ENCODE measurements around a stretch of chr6.

GRCh38 chr6:111127486-111128010 is 40.2 kb downstream of the SLC16A10 start:
- PRO-cap, 5 experiments = no peak in any of the 5 experiments
- RAMPAGE, long total RNA, 2 experiments = no peak in any of the 2 experiments
- RRBS = no CpG with 5 or more reads among the region's 6 CpGs

DNA sequence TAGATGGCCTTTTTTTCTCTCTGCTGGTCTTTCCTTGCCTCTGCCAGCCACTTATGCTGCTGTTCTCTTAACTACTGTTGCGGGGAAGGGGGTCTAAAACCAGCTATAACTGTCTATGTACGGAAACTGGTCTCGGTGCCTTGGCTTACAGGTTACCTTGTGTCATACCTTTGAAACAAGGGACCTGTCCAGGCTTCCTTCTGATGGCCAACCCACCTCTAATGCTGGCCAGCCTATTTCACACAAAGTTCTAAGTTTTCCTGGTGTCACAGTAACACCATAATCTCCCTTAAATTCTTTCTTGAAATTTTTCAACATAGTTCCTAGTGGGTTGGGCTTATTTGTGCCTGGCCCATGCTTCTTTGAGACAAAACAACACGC is 30.0 kb downstream of the MFSD4B start:
- PRO-cap, 5 experiments = no peak in any of the 5 experiments
- RAMPAGE, long total RNA, 2 experiments = no peak in any of the 2 experiments
- RRBS = no CpG with 5 or more reads among the region's 4 CpGs

- PRO-cap, 5 experiments = no peak in any of the 5 experiments
- RAMPAGE, long total RNA, 2 experiments = no peak in any of the 2 experiments
- RRBS = no CpG with 5 or more reads among the region's 3 CpGs
Measured at GRCh38 chr6:111478072-111478537, 4.9 kb downstream of the REV3L start.

DNA sequence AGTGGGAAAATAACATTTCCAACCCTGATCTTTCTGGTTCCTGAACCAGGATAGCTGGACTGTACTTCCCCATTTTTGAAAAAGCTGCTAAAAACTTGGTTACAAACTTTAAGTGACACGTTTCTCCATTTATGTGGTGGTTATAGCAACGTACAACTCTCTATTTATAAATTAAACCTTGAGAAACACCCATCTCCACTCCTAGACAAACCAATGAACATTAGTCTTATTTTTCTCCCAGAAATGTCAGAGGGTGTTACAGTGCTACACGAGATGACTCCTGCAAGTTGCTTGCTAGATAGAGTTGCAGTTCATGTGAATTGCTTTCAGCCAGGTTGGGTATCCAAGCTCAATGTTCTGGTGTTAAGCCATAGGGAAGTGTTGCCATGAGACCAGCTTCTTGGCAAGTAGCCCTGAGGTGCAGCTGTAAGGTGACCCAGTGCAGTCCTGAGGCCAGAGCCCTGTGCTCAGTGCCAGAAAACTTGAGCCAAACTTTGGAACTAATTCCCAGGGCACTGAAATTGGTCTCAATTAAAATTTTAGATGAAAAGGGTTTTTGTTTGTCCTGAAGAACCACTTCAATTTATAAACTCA is 51.3 kb upstream of the REV3L start:
- PRO-cap, 5 experiments = no peak in any of the 5 experiments
- RAMPAGE, long total RNA, 2 experiments = no peak in any of the 2 experiments
- RRBS = no CpG with 5 or more reads among the region's 3 CpGs

DNA sequence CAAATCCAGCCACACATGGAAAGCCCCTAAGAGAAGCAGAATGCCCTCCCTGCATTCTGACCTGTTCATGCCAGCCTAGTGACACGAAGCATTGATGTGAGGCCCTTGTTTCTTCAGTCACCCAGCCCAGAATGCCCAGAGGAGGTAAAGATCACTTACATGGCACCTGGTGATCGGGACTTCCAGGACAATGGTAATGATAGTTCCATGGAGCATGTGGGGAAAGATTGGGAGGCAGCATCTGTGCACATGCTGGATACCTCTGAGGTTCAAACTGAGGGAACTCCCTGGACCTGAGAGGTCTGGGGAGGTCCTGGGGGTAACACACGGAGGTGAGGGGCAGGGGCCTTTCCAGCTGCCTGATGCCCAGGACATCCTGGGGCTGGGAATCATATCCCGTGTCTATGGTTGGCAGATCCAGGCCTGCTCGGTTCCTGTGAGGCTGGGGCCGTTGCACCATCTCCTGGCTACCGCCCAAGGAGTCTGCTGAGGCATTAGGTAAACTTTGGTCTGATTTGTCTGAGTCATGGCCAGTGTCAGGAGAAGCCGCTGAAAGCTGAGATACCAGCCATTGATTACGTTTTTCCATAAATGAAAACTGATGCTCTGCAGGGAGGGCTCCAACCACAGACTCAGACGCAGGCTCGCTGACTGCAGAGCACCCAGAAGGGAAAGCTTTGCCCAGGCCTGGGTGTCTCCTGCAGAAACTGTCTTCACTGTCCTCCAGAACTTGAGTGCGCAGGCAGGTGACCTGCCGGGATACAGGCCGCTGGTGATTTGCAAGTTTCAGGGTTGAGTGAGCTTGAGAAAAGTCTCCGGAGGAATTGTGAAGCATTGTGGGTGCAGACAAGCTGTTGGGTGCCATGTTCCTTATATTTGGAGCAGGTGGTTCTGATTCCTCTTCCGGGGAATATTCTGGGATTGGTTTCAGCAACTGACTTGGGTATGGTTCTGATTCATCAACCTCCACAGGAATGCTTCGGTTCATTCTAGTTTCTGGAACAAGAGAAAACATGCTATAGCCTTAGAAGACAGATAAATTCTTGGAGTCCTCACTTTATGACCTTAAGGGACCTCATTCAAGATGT is 14.2 kb downstream of the TRAF3IP2 start:
- PRO-cap, 5 experiments = peak in 3 of 5 experiments; most common plus-strand start position 590 of the sequence (in 2); most common minus-strand start position 364 of the sequence (in 2)
- RAMPAGE, long total RNA, 2 experiments = no peak in any of the 2 experiments
- RRBS = 86% methylated on average over 4 of the region's 17 CpGs

- PRO-cap, 5 experiments = no peak in any of the 5 experiments
- RAMPAGE, long total RNA, 2 experiments = no peak in any of the 2 experiments
- RRBS = no CpG with 5 or more reads among the region's 5 CpGs
Measured at GRCh38 chr6:111603016-111603503, 2.6 kb downstream of the TRAF3IP2 start.

DNA sequence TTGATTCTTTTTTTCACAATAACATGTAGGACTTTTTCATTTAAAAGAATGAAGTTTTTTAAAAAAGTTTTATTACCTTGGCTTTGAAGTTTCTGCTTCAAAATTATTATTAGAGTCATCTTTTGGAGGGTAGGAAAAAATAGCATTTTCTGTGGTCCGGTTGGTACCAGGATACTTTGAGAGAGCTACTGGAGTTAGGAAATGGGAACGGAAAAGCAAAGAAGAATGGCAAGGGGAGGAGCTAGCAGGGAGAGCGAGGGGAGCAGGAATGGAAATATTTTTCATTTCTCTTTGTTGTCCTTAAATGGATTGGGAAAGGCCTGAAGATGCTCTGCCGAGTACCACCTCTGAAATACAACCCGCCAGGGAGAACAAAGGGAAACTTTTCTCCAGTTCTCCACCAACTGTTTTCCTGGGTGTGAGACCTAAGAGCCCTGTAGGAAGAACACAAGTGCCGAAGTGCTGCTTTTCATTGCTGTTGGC is 3.3 kb upstream of the TRAF3IP2 start:
- PRO-cap, 5 experiments = no peak in any of the 5 experiments
- RAMPAGE, long total RNA, 2 experiments = no peak in any of the 2 experiments
- RRBS = no CpG with 5 or more reads among the region's 6 CpGs

DNA sequence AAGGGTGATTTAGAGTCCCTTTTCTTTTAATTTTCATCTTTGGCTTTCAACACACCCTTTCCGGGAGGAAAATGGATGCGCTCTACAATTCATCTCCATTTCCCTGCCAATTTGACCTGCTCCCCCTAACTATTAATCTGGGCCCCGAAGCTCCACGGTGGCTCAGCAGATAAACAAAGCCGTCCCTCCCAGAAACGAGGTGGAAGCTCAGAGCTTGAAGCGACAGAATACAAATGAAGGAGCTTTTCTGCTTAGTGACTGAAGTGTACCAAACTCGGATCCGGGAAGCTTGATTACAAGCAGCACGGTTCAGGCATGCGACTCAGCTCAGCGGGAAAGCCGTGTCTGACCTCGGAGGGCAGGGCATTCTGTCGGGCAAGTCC is 80.4 kb upstream of the TRAF3IP2 start:
- PRO-cap, 5 experiments = no peak in any of the 5 experiments
- RAMPAGE, long total RNA, 2 experiments = no peak in any of the 2 experiments
- RRBS = no CpG with 5 or more reads among the region's 15 CpGs

DNA sequence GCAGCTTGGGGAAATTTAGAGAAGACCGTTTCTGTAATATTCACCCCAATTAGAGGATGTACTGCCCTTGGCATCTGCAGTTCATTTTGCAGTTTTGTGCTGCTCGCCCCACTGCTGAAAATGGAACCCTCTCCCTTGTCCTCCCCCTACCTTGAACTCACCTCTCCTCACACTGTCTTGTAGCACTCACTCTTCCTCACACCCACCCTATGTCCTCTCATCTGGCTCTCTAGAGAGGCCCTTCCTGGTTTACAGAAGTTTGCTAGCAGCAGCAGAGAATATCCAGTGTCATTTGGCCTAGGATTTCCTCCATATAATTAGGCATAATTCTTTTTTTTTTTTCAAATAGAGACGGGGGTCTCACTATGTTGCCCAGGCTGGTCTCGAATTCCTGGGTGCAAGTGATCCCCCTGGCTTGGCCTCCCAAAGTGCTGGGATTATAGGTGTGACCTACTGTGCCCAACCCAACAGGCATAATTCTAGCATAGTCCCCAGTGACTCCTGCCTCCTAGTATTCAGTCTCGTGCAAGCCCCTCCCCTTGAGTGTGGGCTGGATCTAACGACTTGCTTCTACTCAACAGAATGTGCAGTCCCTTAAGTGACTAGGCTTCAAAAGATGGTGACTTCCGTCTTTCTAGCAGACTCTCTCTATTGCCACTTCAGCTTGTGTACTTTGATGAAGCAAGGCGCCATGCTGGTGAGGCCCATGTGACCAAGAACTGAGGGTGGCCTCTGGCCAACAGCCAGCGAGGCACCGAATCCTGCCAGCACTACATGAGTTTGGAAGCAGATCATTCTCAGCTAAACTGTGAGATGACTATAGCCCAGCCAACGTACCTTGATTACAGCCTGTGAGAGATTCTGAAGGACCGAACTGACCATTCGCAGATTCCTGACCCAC is 109.5 kb upstream of the TRAF3IP2 start:
- PRO-cap, 5 experiments = no peak in any of the 5 experiments
- RAMPAGE, long total RNA, 2 experiments = no peak in any of the 2 experiments
- RRBS = no CpG with 5 or more reads among the region's 13 CpGs

GRCh38 chr6:111731176-111731830 is 125.6 kb upstream of the TRAF3IP2 start:
- PRO-cap, 5 experiments = no peak in any of the 5 experiments
- RAMPAGE, long total RNA, 2 experiments = no peak in any of the 2 experiments
- RRBS = no CpG with 5 or more reads among the region's 7 CpGs

- PRO-cap, 5 experiments = no peak in any of the 5 experiments
- RAMPAGE, long total RNA, 2 experiments = no peak in any of the 2 experiments
- RRBS = no CpG with 5 or more reads among the region's 11 CpGs
Measured at GRCh38 chr6:111799530-111800179, 73.6 kb downstream of the FYN start.

DNA sequence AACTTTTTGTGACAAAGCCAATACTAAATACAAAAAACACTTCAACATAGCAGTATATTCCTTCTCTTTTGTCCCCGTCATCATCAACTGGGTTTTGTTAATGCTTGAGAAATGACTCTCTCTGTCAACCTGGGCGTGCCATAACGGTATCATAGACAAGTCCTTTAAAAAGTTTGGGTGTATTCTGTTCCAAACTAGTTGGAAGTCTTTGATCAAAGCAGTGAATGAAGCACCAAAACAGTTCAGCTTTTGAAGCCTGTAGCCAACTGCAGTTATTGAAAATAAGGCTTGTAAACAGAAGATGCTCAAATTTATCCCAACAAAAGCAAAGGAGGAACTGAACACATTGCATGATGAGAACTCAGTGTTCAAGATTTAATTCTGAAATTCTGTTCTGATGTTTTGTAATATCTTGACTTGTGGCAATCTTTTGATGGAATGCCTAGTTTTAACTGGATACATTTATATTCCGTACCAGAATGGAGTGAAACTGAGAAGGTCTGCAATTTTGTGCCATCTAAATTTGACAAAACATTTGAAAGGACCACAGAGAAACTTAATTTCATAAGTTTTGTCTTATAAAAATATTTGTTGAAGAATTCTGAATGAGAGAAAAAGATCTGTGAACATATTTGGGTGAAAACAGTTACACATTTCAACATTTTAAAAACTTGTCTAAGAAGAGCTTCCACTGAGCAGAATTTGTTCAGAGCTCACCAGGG is 17.6 kb downstream of the FYN start:
- PRO-cap, 5 experiments = no peak in any of the 5 experiments
- RAMPAGE, long total RNA, 2 experiments = no peak in any of the 2 experiments
- RRBS = no CpG with 5 or more reads among the region's 4 CpGs

DNA sequence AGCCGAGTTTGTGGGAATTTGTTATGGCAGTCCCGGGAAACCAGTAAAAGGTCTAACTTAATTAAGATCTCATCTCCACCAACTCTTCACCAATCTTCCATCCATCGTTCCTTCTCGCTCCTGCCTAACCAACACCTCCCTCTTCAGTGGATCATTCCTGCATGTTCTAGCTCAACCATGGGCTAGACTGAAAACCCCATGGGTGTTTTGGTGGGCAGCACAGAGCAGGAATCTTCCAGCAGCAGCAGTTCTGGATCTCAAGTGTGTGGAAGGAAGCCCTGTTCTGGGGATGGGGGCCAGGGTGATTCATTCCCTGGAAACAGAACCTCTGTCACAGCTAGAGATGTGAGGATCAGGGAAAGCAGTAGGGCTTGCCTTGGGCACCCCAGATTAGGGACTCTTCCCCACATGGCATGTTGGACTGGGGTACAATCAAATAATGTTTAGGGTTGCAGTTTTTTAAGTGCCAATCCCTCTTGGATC is 13.0 kb downstream of the FYN start:
- PRO-cap, 5 experiments = no peak in any of the 5 experiments
- RAMPAGE, long total RNA, 2 experiments = no peak in any of the 2 experiments
- RRBS = no CpG with 5 or more reads among the region's 4 CpGs

DNA sequence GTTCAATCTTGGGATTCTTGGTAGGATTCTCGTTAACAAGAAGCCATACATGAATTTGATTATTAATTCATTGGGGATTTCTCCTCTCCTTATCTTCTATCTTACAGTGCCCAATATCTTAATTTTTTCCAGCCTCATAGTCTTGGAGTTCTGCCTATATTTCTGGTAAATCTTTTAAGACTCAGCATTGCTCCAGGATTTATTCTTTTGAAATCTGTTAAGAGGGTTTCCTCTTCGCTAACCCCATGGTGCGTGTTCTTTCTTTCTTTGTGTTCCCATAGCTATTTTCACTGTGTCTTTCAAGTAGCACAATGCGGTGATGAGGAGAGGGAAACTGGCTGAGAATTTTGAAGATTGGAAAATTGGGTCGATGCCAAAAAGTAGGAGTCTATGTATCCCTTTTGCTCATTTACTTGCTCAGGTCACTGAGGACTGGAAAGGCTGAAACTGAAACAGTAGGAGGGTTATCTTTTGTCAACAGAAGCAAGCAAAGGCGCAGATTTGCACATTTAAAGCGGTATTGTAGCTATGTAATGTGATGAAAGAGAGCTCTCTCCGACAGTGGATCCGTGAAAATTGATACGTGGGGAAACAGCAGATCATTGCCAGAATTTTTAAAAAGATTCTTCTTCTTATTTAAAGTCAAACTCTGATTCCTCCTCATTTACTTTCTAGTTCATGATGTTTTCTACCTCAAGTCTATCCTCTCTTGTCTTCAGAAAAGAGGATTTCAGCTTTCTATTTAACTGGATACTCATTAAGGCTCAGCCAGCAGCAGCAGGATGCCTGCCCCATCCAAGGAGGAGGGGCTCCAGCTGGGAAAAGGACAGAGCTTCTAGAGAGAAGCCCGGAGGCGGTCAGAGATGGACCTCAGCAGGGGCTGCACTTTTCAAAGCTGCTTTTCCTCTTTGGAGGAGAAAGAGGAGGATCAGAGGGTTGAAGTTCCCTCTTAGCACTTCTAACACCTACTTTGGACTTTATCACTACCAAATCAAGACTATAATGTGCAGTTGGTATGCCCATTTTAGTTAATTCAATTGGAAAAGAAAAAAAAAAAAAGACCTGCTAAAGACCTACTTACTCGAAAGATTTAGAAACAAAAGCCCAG is 15.8 kb upstream of the FYN start:
- PRO-cap, 5 experiments = no peak in any of the 5 experiments
- RAMPAGE, long total RNA, 2 experiments = no peak in any of the 2 experiments
- RRBS = no CpG with 5 or more reads among the region's 13 CpGs

GRCh38 chr6:111973938-111974273 is 80.0 kb upstream of the CCN6 start:
- PRO-cap, 5 experiments = no peak in any of the 5 experiments
- RAMPAGE, long total RNA, 2 experiments = no peak in any of the 2 experiments

- PRO-cap, 5 experiments = no peak in any of the 5 experiments
- RAMPAGE, long total RNA, 2 experiments = no peak in any of the 2 experiments
- RRBS = no CpG with 5 or more reads among the region's 17 CpGs
Measured at GRCh38 chr6:111996944-111997532, 56.9 kb upstream of the CCN6 start.

DNA sequence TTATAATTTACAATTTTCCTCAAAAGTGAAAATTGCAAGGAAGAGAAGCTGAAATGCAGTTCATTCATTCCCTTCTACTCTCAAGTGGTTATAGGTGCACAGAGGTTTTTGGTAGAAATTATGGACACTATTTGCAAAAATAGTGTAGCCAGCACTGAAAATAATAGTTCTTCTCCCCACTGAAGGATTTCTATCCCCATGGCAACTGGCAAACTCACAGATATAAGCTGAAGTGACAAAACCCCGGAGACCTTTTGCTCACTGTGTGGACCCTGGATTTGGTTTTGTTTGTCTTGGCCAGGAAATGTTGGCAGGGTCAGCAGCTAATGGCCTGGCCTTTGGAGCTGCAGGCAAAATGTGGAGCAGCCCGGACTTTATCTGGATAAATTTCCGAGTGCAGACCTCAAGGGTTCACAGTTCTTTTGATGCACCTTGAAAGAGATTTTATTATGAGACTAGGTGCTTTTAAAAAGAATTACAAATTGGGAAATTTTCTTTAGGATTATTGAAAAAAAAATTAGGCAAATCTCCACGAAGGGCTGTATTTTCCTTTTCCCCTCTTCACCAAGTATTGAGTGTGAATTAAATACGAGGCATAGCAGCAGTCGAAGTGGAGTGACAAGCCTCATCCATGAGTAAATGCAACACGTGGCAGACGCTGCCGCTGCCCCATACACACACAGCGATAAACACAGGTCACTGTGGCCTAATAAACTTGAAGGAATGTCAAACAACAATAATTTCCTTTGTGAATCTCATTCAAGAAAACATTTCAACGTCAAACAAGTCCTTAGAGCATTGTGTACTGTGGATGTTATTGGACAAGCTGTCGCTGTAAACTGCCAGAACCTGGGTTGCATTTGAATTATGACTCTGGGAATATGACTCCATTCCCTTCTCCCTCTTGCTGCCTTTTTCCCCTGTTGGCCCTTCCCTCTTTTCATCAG is 35.2 kb upstream of the CCN6 start:
- PRO-cap, 5 experiments = peak in 1 of 5 experiments; most common plus-strand start position 865 of the sequence (in 1)
- RAMPAGE, long total RNA, 2 experiments = no peak in any of the 2 experiments
- RRBS = no CpG with 5 or more reads among the region's 12 CpGs

DNA sequence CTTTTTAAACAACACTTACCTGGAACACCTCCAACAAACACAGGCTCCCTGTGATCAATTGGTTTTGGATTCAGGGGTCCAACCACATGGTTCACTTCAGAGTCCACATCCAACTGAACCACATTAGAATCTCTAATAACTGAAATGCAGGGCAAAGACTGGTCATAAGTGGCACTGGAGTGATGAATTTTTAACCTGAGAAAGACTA is 26.6 kb downstream of the FAM229B start:
- PRO-cap, 5 experiments = peak in 1 of 5 experiments; most common plus-strand start position 154 of the sequence (in 1)
- RAMPAGE, long total RNA, 2 experiments = no peak in any of the 2 experiments

GRCh38 chr6:112688631-112689385 is 341.7 kb downstream of the RFPL4B start:
- PRO-cap, 5 experiments = no peak in any of the 5 experiments
- RAMPAGE, long total RNA, 2 experiments = no peak in any of the 2 experiments
- RRBS = no CpG with 5 or more reads among the region's 24 CpGs

DNA sequence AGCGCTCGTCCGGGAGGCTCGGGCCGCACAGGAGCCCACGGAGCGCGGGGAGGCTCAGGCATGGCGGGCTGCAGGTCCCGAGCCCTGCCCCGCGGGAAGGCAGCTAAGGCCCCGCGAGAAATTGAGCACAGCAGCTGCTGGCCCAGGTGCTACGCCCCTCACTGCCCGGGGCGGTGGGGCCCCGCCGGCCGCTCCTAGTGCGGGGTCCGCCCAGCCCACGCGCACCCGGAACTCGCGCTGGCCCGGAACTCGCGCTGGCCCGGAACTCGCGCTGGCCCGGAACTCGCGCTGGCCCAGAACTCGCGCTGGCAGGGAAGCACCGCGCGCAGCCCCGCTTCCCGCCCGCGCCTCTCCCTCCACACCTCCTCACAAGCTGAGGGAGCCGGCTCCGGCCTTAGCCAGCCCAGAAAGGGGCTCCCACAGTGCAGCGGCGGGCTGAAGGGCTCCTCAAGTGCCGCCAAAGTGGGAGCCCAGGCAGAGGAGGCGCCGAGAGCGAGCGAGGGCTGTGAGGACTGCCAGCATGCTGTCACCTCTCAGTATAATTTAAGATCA is 342.4 kb downstream of the RFPL4B start:
- PRO-cap, 5 experiments = no peak in any of the 5 experiments
- RAMPAGE, long total RNA, 2 experiments = no peak in any of the 2 experiments
- RRBS = no CpG with 5 or more reads among the region's 54 CpGs

All from liver (tissue), 9 donors.